ENCODE measurements around the genes MRPL20, TMEM88B and SKI.

- PRO-cap = no peak
These were observed 1.2 kb upstream of the MXRA8 start for GRCh38 chr1:1359224-1360325.

DNA sequence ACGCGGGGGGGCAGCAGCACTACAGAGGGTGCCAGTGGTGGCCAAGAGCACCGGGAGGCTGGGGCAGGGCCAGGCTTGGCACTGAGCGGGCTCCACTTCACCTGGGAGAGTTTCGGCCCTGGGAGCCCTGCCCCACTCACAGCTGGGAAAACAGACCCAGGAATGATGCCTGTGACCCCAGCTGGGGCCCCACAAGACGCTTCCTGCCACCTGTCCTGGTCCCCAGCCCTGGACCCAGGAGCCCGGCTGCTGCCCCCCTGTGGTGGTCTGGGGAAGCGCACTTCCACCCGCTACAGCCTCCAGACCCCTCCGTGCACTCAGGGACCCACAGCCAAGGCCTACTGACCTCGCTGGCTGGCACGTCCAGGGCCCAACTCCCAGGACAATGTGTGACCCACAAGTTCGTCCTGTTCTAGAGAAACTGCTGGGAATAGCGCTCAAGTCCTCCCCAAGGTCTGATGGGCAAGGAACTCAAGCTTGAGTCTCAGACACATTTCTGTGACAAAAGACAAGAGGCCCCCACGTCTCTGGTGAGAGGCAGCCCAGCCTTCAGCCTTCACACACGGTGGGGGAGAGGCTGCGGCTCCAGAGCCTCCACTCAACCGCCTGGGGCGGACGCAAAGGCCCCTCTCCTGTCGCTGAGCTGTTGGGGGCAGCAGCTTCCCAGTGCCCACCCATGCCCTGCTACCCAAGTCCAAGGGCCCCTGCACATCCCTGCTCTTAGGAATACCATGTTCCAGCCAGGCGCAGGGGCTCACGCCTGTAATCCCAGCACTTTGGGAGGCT is 2.8 kb downstream of the AURKAIP1 start:
- PRO-cap = no peak

GRCh38 chr1:1376053-1376833 is 1.2 kb upstream of the AURKAIP1 start:
- PRO-cap = no peak

DNA sequence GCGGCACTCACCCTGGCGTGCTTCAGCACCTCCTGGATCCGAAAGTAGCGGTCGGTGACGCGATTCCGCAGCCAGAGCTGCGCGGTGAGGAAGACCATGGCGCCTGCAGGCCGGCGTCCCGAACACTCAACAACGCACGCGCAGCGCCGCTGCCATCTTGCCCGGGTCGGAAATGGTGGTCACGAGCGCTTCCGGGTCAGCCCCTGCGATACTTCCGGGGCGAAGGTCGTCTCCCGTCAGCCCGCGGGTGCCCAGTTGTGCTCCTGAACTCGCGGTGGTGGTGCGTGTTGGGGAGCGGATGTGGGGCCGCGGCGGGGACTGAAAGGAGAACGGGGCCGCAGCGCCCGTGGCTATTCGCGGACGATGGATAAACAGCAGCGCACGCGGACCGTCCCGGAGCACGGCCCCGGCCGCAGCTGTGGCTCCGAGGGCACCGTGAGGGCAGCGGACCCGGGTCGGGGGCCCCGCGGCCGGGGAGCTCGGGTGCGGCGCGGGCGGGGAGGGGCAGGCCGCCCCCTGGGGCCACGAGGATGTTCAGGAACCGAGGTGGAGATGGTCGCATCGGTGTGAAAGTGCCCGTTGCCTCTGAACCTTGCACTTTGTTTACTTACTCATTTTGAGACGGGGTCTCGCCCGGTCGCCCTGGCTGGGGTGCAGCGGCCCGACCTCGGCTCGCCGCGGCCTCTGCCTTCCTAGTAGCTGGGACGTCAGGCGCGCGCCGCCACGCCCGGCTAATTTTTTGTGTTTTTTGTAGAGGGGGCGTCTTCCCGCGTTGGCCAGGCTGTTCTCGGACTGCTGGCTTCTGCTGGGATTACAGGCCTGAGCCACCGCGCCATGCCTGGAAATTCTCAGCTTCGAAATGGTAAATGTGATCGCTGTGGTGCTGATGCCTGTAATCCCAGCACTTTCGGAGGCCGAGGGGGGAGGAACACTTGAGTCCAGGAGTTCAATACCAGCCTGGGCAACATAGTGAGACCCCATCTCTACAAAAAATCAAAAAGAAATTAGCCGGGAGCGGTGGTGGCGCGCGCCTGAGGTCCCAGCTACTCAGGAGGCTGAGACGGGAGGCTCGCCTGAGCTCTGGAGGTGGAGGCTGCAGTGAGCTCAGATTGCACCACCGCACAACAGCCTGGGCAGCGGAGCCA is at the start of gene MRPL20:
MRPL20 (minus strand) TSS at position 174 of the 1,145 bp plus-strand sequence.
- PRO-cap = bidirectional peak, plus-strand start at position 254 of the sequence, minus-strand start at position 128 of the sequence

- PRO-cap = no peak
These were observed at the start of gene TMEM88B for GRCh38 chr1:1425599-1426516. Gene TMEM88B, plus strand, starts transcription at chr1:1425871.

DNA sequence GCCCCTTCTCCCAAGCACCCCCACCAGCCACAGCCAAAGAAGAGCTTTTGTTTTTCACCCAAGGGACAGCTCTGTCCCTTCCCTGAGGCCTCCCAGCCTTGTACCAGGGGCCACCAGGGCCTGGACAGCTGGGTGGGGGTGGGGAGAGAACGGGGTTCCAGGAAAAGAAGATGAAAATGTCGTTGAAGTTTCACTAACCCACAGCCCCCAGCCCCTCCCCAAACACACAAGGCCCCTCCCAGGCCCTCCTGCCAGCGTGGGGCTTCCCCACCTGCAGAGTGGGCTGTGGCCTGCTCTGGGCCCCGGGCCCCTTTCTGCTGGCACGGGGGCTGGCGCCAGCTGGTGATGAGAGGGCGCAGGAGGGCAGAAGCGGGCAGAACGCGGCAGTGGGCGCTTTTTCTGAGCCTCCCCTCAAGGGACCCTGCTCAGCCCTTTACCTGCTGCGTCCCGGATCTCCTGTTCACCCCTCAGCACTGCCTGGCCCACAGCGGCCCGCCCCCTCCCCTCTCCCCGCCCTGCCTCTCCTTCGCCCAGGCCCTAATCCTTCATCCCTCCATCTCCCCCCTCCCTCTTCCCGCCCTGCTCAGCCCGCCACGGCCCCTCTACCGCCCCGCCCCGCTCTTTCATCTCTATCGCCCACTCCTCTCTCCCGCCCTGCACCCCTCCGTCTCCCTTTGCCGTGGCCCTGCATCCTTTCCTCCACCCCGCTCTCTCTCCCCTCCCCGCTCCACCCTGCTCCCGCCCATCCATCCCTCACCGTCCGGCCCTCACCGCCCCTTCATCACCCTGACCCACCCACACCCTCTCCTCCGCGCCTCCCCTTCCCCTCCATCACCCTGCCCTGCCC is 1.1 kb downstream of the TMEM88B start:
- PRO-cap = unidirectional peak, plus-strand start at position 338 of the sequence

DNA sequence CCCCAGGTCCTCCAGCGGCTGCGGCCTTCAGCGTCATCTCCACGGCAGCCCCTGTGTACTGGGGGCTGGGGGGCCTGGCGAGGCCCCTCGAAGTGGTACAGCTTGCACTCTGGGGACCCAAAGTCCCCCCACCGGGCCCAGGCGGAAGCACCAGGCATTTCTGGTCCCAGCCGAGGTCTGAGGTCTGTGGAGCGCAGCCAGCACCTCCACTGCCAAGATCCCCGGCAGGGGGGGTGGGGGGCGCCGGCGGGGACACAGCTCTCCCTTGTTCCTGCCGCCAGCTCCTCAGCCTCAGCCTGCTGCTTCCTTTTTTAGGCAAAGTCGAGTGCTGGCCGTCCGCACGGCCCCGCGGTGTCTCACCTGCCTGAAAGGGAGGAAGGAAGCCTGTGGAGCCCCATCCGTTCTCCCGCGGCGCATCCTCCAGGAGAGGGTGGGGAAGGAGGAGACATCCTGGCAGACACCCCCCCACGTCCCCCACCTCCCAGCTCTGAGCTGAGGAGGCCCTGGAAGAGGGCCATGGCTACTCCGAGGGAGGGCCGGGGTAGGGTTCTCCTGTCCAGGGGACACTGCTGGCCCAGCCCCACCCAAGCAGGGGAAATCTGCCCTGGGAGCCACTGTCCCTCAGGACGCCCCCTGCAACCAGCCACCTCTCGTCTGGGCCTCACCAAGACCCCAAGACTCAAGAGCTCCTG is 1.1 kb upstream of the VWA1 start:
- PRO-cap = no peak

DNA sequence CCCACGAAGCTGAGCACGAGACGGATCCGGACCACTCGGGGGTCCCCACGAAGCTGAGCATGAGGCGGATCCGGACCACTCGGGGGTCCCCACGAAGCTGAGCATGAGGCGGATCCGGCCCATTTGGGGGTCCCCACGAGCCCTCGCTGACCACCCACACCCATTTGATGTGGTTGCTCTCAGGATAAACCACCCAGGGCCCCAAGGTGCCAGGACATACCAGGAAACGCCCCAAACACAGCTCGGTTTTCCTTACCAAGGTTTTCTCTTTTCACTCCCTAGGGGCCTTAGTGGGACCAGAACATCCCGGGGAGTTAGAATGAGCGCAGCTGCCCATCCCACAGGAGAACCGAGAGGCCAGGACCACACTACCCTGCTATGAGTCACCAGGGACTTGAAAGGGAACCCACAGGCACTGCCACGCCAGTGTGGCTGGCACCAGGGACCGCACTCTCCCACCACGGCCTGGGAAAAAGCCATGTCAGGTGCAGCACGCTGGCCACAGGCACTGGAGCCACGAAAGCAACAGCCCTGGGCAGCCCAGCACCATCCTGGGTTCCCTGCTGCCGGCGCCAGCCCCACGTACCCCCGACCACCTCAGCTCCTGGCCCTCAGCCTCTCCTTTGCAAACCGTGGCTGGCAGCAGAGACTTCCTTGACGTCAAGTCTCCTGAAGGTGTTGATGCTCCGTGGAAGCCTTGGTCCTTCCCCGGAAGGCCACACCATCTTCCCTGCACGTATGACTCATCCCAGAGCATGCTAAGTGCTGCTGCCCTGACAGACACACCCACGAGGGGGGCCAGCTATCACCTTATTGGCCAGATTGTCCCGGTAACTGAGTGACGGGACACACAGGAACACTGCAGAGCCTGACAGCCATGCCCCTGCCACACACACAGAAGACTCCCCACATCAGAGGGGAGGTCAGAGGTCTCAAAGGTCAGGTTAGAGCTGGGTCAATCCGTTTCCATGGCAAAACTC is 14.1 kb upstream of the TMEM240 start:
- PRO-cap = no peak

- PRO-cap = unidirectional peak, minus-strand start at chr1:1630093
These were observed 2.2 kb upstream of the MMP23B start for GRCh38 chr1:1629876-1630155.

GRCh38 chr1:1840379-1840987 is 50.4 kb downstream of the GNB1 start:
- PRO-cap = no peak

GRCh38 chr1:1863324-1863932 is 27.5 kb downstream of the GNB1 start:
- PRO-cap = no peak

DNA sequence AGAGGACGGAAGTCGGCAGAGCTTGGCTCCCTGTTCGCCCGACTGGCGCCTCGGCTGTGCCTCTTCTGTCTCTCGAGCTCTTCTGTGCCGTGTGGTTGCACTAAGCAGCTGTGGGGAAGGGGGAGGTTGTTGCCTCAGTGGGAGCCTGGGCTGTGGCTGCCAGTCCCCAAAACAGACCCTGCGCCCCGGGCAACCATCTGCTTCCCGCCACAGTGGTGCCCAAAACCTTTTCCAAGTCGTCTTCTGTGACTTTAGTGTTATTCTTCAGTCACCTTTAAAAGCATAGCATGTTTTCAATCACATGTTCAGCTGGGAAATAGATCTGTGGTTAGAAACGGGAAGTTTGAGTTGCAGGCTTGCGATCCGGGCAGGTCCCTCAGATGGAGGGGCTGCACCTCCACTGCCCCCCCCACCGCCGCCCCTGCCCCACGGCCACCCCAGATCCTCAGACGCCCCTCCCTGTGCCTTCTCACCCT is 67.5 kb downstream of the FAAP20 start:
- PRO-cap = no peak

DNA sequence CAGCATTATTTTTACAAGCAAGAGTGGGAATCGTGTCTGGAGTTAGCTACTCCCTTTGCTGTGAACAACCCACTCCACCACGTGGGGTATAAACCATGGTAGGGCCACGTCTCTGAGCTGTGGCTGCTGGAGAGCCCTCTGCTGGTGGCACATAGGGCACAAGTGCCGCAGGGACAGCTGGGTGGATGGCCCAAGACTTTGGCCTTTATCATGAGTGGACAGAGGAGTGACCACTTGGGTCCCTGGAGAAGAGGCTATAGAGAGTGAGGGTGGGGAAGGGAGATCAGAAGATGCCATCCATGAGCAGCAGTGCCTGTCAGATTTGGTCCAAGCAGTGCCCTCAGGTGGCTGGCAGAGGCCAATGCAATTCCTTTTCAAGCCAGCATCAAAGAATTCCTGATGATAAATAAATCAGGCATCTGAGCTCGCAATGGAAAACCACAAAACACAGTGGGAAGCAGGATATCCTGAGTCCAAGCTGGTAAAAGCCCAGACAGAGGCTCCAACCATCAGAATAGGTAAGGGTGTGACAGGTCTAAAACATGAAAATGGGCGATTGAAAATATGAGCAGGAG is 54.7 kb downstream of the FAAP20 start:
- PRO-cap = no peak

GRCh38 chr1:2146375-2147229 is 48.0 kb downstream of the FAAP20 start:
- PRO-cap = no peak

DNA sequence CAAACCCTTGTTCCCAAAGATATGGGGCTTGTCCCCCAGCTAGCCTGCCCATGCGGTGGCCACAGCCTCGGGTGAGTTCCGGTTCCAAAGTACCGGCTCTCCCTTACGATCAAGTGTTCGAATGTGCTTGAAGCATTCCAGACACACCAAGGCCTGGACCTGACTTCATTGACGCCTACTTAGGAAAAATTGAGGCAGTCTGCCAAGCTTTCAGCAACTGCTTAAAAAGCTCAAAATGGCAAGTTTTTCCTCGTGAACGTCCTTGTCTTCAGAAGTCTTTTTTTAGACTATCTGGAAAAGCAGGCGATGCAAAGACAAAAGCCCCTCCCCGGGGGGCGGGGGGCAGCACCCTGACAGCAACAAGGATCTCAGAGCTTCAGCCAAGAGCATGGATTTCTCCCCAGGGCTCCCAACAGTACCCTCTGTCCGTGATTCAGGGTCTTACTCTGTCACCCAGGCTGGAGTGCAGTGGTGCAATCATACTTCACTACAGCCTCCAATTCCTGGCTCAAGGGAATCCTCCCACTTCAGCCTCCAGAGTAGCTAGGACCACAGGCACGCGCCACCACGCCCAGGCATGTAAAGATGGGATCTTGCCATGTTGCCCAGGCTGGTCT is 2.3 kb downstream of the FAAP20 start:
- PRO-cap = no peak

DNA sequence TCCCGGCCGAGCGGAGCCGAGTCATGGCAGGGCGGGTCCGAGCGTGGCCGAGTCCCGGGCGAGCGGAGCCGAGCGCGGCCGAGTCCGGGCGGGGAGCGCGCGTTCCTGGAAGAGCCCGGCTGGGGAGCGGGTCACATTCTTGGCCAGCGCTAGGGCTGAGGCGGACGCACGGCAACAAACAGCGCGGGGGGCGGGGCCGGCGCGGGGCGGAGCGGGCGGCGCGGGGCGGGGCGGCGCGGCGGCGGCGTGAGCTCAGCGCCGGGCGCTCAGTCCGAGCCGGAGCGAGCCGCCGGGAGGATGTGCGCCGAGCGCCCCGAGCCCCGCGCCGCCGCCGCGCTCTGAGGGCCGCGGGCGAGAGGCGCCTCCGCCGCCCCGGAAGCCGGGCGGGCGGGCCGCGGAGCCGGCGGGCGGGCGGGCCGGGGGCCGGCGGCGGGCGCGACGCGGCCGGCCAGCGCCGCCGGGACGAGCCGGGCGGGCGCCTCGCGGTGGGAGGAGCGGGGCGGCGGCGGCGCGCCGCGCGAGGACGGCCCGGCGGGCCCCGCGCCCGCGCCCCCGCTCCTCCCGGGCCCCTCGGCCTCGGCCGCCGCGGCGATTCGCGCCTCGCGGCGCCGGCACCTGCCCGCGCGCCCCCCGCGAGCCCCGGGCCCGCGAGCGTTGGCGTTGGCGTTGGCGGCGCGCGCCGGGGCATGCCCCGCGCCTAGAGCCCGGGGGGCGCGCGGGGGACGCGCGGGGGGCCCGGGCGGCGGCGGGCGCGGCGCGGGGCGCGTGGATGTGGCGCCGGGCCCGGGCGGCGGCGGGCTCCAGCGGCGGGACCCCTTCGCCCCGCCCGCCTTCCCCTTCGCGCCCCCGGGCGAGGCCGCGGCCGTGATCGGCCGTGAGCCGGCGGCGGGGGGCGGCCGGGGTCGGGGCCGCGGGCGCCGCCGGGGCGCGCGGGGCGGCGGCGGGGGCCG is at the start of gene SKI:
SKI (plus strand) TSS at position 555 of the 950 bp plus-strand sequence.
- PRO-cap = unidirectional peak, plus-strand start at position 269 of the sequence

- PRO-cap = no peak
These were observed 15.2 kb downstream of the SKI start for GRCh38 chr1:2242942-2243998.

DNA sequence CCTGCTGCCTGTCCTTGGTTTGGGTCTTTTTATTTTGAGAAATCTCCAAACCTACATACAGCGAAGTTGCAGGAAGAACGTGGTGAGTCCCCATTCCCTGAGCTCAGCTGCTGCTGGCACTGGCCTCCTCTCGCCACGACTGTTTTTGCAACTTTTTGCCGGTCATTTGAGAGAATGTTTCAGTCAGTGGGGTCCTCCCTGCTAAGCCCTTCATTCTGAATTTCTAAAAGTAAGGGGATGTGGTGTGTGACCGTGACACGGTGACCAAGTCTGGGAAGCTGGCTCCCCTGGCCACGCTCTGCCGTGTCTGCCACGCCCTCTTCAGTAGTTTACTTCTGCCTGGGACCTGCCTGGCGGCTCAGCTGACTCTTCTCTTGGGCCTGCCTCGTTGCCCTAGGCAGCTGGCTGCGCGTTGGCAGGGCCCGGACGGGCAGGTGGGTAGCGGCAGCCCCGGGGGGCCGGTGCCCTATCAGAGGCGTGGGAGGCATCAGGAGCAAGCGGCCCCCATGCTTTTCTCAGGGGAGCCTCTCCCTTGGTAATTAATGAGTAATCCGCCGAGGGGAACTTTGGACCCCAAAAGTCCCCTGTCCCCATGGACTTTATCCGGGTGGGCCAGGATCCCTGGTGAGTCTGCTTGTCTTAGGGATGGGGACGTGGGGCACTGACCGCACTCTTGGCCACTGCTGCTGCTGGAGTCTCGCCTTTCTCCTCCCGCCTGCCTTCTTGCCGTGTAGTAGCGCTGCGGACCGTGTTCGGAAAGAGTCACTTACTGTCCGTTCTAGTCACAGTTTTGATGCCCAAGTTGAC is 22.5 kb downstream of the SKI start:
- PRO-cap = no peak

GRCh38 chr1:2251636-2252178 is 23.6 kb downstream of the SKI start:
- PRO-cap = no peak

GRCh38 chr1:2265386-2265833 is 37.3 kb downstream of the SKI start:
- PRO-cap = no peak

Data from SP-49 (cell line).